Helper T cell (primary cell): ENCODE results near the genes LTBR and MLF2.

- PRO-cap, 2 experiments: no peak in any of the 2 experiments
Observed at GRCh38 chr12:6224404-6225287, 24.4 kb downstream of the CD9 start.

DNA sequence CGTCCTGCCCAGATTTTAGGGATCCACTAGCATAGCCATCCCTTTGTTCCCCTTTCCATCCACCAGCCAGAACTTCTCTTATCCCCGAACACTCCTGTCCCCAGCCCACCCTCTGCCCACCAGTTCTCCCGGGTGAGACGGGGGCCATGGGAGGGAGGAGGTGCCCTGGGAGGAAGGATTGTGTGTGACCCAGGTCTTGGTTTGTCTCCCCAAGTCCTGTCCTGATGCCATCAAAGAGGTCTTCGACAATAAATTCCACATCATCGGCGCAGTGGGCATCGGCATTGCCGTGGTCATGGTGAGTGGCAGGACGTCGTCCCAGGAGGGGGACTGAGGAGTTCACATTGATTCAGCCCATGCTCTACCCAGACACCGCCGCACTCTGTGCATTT lies 35.8 kb downstream of the CD9 start:
- PRO-cap, 2 experiments: no peak in any of the 2 experiments

DNA sequence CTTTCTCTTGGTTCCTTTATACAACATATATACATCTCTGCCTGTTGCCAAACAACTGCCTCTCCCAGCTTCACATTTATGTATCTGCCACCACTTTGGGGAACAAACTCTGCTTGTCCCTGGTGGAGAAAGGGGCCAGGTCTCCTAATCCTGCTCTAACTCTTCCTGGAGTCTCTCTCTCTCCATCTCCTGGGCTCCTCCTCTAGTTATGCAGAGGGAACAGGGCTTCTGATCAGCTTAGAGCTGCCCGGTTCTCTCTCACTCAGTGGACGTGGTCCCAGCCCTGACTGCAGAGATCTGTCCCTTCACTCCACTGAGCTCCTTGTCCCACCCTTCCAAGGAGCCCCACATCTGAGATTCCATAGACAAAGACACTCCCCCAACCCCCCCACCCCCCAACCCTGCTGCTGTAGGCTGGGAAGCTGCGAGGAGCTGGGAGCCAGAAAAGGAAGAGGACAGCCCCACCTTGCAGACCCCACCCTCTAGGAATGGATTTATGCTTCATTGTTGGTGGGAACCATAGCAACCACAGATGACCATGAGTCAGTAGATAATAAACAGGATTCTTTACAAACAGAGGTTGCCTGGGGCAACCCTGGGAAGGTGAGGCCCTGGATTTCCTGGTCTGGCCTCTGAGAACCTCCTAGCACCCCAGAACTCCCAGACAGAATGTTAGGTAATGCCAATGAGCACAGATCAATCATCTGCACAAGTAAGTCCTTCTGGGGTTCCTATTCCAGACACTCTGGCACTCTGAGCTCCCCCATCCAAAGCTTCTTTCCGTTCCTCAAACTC lies 15.5 kb upstream of the PLEKHG6 start:
- PRO-cap, 2 experiments: no peak in any of the 2 experiments

- PRO-cap, 2 experiments: no peak in any of the 2 experiments
Observed at GRCh38 chr12:6330983-6331351, 10.9 kb downstream of the TNFRSF1A start.

DNA sequence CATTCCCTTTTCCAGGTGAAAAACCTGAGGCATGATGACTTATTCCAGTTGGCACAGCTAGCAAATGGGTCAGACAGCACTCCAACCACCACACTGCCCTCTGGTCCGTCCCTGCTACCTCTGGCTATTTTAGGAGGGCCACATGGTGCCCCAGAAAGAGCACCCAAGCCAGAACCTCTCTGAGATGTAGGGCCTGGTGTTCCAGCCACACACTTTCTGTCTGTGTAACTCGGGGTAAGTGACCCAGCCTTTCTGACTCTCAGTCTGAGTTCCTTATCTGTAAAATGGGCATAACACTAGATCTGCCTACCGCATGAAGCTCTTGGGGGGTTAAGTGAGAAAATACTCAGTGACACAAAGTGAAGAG lies 6.8 kb downstream of the SCNN1A start:
- PRO-cap, 2 experiments: no peak in any of the 2 experiments

DNA sequence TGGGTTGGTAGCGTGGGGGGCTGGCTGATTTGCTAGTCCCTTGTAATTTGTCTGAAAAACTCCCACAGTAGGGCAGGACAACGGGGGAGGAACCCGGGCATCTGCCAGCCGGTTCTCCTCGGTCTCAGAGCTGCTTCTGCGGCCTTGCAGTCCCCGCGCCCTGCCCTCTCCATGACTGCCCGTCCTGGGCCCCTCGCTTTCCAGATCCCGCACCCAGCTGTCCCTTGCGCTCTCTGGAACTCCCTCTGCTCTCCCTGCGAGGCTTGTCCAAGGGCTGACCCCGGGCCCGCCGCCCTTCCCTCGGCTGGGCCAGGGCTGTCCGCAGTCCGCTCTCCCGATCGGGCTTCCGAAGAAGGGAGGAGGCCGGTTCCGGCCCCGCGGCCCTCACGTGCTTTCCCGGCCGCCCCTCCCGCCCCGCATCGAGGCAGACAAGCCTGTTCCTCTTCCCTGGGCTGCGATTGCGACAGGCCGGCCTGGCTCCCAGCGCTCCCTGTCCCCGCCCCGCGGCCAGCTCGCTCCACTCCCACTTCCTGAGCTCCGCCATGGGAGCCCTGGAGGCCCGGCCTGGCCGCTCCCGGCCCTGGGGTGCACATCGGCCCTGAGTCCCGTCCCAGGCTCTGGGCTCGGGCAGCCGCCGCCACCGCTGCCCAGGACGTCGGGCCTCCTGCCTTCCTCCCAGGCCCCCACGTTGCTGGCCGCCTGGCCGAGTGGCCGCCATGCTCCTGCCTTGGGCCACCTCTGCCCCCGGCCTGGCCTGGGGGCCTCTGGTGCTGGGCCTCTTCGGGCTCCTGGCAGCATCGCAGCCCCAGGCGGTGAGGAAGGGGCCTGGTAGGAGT lies at the start of gene LTBR:
LTBR (plus strand) TSS at position 520 of the 836 bp plus-strand sequence.
- PRO-cap, 2 experiments: no peak in any of the 2 experiments

- PRO-cap, 2 experiments: no peak in any of the 2 experiments
Observed at GRCh38 chr12:6384479-6385493, 824 bp downstream of the LTBR start.

GRCh38 chr12:6385896-6386525 lies 2.0 kb downstream of the LTBR start:
- PRO-cap, 2 experiments: no peak in any of the 2 experiments

- PRO-cap, 2 experiments: no peak in any of the 2 experiments
Observed at GRCh38 chr12:6416540-6416972, 28.2 kb upstream of the CD27 start.

DNA sequence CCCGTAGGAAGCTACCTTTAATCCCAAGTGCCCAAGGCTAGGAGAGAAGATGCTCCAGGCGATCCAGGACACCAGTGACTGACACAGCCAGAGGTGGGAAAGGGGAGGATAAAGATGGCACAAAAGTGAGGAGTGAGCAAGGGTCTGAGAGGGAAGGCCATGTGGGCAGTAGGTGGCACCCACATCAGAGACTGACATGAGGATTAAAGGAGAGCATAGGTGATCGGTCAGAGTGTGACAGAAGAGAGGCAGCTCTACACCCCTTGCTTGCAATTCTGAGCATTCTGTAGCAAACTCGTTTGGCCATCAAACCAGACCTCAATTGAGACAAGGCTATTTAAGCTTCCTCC lies 753 bp upstream of the CD27 start:
- PRO-cap, 2 experiments: no peak in any of the 2 experiments

DNA sequence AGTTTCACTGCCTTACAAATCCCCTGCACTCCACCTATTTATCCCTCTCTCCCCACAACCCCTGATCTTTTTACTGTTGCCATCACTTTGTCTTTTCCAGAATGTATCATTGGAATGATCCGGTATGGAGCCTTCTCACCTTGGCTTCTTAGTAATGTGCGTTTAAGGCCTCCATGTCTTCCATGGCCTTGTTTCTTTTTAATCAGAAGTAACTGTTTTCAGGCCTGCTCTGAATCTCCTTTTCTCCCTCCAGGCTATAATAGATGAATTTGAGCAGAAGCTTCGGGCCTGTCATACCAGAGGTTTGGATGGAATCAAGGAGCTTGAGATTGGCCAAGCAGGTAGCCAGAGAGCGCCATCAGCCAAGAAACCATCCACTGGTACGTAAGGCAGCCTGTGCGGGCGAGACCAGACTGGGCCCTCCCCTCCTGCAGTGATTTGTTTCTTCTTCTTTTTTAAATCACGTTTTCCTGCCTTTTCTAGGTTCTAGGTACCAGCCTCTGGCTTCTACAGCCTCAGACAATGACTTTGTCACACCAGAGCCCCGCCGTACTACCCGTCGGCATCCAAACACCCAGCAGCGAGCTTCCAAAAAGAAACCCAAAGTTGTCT lies 3.8 kb upstream of the GAPDH start:
- PRO-cap, 2 experiments: no peak in any of the 2 experiments

- PRO-cap, 2 experiments: peak in 2 of 2 experiments; most common plus-strand start chr12:6534826 (in 2)
Observed at GRCh38 chr12:6534732-6534924, 311 bp downstream of the GAPDH start.

DNA sequence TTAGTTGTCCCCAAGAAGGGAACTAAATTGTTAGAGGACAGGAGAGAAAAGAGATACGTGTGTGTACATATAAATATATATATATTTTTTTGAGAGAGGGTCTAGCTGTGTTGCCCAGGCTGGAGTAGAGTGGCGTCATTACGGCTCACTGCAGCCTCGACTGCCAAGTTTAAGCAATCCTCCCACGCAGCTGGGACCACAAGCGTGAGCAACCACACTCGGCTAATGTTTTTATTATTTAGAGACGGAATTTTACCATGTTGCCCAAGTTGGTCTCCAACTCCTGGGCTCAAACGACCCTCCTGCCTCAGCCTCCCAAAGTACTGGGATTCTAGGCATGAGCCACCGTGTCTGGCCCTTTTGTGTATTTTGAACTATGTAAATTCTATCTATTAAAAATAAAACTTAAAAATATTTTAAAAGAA lies 16.2 kb upstream of the NOP2 start:
- PRO-cap, 2 experiments: no peak in any of the 2 experiments

- PRO-cap, 2 experiments: no peak in any of the 2 experiments
Observed at GRCh38 chr12:6592806-6593316, 14.3 kb downstream of the CHD4 start.

DNA sequence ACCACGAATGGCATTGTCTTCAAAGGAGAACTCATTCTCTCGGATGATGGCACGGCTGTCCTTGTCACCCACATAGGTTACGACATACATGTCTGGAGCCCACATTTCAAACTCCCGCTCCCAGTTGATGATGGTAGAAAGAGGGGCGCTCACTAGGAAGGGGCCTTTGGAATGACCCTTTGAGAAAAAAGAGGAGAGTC lies 13.8 kb downstream of the CHD4 start:
- PRO-cap, 2 experiments: no peak in any of the 2 experiments

GRCh38 chr12:6594364-6594894 lies 12.8 kb downstream of the CHD4 start:
- PRO-cap, 2 experiments: no peak in any of the 2 experiments

DNA sequence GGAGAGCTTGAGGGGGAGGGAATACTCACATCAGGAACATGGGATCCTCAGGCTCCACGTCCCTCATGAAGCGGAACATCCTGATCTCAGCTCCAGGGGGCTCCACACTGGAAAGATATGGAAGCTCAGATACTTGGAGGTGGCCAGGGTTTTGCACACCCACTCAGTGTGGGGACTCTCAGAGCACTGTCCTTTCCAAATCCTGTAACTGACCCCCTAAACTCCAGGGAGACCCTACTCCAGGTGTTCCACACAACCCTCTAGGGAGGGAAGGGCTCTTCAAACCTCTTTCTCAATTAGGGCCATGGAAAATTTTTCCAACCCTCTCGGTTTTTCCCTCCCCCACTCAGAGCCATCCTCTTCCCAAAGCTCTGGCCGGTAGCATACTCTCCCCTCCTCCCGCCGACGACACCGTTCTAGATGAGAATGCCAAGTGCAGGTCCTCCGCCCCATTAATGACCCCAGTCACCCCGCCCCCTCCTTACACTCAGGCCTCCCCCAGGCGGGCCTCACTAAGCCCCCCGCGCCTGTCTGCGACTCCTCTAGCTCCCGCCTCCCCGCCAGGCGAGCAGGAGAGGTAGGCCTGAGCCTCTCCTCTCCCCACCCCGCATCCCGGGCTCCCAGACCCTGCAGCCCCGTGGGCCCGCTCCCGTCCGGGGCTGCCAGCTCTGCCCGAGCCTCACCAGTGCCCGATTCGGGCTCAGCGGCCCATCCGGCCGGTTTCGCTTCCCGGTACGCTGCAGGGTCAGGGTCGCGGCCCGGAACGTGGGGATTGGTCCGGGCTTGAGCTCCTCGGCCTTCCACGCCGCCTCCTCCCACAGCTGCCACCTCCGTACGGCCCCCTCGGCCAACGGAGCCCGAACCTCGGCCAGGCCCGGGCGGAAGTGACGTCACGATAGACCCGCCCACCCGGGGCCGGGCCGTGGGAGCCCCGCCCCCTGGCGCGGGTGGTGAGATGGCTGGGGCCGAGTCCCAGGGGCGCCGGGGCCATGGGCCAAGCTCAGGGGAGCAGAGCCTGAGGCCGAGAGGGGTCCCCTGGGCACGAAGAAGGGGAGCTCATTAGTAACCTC lies at the start of gene MLF2:
MLF2 (minus strand) TSS at position 886 of the 1,070 bp plus-strand sequence.
- PRO-cap, 2 experiments: peak in 2 of 2 experiments; most common plus-strand start position 953 of the sequence (in 2); most common minus-strand start position 570 of the sequence (in 1)

DNA sequence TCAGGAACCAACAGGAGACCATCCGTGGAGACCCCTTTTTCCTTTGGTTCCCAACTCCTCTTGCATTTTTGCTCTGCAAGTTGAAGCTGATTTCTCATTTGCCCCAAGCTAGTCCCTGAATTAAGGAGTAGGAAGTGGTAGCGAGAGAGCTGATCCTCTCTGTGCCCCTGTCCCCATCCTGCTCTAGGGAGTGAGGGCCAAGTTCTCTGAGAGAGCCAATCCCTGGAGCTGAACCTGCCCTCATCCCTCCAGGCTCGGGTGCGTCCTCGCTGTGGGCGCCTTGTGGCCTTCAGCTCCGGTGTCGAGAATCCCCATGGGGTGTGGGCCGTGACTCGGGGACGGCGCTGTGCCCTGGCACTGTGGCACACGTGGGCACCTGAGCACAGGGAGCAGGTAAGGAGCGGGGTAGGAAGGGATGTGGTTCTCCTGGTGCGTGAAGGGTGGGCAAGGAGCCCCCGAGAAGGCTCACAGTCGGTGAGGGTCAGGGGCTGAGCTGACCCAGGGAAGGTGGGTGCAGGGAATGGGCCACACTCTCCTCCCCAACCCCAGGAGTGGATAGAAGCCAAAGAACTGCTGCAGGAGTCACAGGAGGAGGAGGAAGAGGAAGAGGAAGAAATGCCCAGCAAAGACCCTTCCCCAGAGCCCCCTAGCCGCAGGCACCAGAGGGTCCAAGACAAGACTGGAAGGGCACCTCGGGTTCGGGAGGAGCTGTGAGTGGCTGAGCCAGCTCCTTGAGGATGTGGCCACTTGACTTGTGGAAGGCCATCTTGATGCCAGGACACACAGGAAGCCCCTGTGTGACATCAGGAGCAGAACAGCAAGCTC lies 1.8 kb upstream of the GNB3 start:
- PRO-cap, 2 experiments: no peak in any of the 2 experiments

GRCh38 chr12:6839619-6840408 lies 911 bp upstream of the GNB3 start:
- PRO-cap, 2 experiments: no peak in any of the 2 experiments

- PRO-cap, 2 experiments: no peak in any of the 2 experiments
Observed at GRCh38 chr12:6850535-6851190, 423 bp downstream of the CDCA3 start.